A172 (cell line): ENCODE measurements around the gene PAK1IP1.

DNA sequence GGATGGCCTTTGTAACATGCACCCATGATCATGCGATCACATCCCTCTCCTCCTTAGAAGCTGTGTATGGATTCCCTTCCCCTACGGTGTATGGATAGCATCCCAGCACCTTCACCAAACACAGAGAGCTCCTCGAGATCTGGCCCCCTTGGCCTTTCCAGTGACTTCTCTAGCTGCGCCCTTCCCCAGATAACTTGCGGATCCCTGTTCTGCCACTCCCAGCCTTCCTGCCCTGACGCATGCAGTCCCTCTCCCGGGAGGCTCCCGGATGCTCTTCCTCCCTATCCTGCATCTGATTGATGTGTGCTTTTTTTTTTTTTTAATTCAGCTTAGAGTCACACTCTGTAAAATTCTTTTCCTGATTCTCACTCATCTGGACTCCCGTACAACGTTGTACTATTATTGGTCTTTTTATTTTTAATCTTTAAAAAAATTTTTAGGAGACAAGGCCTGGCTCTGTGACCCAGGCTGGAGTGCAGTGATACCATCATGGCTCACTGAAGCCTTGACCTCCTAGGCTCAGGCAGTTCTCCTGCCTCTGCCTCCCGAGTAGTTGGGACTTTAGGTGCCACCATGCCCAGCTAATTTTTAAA, 44.8 kb downstream of the GCNT2 start:
- RAMPAGE, long total RNA: no peak

DNA sequence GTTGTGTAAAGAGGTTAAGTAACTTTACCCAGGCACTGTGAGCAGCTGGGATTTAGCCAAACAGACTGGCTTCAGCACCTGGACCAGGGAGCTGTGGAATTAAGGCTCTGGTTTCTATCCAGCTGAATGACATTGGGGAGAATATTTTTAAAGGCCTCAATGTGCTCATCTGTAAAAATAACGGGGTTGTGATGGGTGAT, 61.7 kb downstream of the GCNT2 start:
- RAMPAGE, long total RNA: no peak

- RAMPAGE, long total RNA: no peak
These were observed 84.2 kb downstream of the C6orf52 start for GRCh38 chr6:10610219-10610636.

DNA sequence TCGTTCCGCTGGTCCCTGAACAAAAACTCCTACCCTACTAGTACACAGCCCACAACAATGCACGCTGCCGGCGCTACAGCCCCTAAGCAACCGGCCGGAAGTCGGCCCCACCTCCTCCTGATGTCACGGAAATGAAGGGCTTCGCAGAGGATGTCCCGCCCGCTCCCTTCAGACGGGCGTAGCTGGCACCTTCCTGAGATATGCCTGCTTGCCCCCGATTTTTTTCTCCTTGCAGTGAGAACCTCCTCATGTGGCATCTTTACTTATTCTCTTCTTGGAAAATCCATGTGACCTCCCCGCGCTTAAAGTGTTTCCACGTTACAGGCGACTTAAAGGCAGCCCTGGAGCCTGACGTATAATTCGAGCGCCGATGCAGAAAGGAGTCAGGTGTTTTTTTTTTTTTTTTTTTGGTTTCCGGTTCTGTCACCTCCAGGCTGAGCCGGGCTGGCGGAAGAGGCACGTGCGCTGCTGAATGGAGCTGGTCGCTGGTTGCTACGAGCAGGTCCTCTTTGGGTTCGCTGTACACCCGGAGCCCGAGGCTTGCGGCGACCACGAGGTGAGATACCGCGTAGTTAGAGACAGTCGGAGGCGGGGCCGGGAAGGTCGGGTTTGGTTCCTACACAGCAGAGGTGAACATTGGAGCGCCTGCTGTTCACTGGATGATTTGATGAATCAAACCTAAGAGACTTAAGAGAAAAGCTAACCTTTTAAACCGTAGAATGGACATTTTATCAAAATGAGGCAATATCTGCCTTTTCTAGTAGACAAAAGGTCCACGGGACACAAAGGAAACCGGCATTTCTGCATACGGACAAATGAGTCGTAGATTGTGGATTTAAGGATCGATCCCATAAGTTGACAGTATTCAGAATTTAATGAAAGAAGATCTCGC, at the start of gene PAK1IP1:
PAK1IP1 (plus strand) TSS at position 459 of the 892 bp plus-strand sequence.
- RAMPAGE, long total RNA: start-site peak on the minus strand centred at position 90 of the sequence, 14 bp wide, 41 and 39 reads in 2 replicates; start-site peak on the plus strand centred at position 445 of the sequence, 61 bp wide, 490 and 921 reads in 2 replicates

DNA sequence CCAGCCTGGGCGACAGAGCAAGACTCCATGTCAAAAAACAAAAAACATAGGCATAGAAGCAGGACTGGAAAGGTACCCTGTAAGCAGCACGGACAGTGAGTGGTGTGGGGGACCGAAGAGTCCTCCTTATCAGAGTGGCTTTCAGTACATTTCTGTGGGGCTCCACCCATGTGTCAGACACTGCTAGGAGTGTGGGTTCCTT, 3.7 kb downstream of the TMEM14C start:
- RAMPAGE, long total RNA: no peak

DNA sequence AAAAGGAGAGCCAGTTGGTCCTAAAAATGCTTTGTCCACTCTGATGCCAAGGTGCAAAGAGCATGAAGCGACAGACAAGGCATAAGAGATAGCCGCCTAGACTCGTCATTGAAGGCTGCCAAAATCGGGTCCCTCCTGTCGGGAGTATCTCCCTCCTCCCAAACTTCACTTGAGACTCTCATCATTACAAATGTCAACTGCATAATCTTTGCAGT, 1.6 kb downstream of the ELOVL2 start:
- RAMPAGE, long total RNA: no peak

- RAMPAGE, long total RNA: no peak
These were observed 25.3 kb downstream of the NEDD9 start for GRCh38 chr6:11207029-11207776.

GRCh38 chr6:11231356-11232010, 985 bp downstream of the NEDD9 start:
- RAMPAGE, long total RNA: no peak

DNA sequence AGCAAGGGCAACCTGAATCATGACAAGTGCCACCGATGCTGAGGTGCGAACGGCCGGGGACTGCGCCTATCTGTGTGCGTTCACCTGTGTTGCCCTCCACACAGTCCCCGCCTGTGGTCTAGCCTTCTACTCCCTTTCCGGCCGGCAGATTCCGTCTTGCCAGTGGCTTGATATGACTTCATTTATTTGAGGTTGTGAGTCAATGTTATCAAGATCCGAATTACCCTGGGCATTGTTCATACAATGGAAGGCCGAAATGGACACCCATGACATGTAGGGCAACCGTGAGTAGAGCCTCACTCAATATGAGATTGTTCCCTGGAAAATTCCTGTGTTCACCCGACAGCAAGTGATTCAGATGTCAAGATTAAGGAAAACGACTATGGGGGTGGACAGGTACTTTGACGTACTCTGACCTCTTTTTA, 41.0 kb upstream of the NEDD9 start:
- RAMPAGE, long total RNA: no peak

- RAMPAGE, long total RNA: no peak
These were observed 85.7 kb upstream of the NEDD9 start for GRCh38 chr6:11317940-11318893.

- RAMPAGE, long total RNA: no peak
These were observed 124.3 kb upstream of the NEDD9 start for GRCh38 chr6:11356685-11357219.

GRCh38 chr6:11373914-11374685, 141.6 kb upstream of the NEDD9 start:
- RAMPAGE, long total RNA: no peak

- RAMPAGE, long total RNA: no peak
These were observed 149.8 kb upstream of the NEDD9 start for GRCh38 chr6:11382098-11382880.

DNA sequence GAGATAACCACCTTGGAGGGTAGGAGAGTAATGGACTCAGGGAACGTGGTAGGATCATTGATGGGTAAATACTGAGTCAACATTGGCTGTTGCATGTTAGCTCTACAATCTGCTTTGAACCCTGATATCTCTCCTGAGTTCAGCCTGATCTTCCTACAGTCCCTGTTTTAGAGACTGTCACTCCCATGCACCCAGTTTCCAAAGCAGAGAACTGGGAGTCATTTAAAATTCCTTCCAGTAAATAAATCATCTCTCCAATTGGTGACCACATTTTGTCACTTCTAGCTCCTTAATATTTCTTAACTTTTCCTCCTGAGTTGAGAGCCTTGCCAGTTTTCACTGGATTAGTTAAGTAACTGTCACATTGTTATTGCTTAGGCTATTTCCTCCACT, 139.0 kb upstream of the TMEM170B start:
- RAMPAGE, long total RNA: no peak

DNA sequence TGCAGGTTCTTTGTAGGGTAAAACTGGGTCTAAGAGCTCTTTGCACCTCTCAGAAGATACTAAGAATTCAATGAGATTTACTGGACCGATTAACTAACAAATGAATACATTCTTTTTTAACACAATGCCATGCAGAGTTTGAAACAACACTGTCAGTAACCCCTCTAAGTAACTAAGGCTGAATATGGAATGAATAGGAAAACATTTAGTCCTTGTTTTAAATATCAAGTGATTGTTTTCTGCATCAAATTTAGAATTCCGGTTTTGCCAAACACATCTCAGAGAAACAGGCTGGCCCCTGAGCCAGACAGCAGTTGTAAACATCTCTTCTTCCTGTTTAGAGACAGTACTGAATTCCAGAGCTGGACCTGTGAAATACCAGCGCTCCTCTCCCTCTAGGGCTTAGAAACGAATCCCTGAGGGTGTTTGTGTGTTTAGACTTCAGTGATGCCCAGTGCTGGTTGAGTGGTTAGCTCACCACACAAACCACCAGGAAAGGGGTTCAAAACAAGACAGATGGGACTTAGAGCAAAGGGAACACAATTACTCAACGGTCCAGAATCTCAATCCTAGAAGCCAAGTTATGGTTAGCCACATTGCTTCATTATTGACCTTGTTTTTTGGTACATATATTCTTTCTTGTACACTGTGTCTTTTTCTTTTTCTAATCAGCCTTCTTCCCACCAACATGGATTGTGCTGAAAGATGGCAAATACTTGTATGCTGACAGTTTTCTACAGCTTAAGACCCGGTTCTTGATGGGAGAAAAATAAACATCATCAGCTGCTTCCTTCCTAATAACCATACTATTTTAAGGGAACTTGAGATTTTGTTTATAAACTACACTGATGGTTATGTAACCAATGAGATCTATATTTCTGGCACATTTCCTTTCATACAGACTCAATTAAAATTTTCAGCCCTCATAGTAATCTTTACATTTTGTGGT, 108.6 kb upstream of the TMEM170B start:
- RAMPAGE, long total RNA: no peak

GRCh38 chr6:11607088-11607817, 69.7 kb downstream of the TMEM170B start:
- RAMPAGE, long total RNA: no peak

DNA sequence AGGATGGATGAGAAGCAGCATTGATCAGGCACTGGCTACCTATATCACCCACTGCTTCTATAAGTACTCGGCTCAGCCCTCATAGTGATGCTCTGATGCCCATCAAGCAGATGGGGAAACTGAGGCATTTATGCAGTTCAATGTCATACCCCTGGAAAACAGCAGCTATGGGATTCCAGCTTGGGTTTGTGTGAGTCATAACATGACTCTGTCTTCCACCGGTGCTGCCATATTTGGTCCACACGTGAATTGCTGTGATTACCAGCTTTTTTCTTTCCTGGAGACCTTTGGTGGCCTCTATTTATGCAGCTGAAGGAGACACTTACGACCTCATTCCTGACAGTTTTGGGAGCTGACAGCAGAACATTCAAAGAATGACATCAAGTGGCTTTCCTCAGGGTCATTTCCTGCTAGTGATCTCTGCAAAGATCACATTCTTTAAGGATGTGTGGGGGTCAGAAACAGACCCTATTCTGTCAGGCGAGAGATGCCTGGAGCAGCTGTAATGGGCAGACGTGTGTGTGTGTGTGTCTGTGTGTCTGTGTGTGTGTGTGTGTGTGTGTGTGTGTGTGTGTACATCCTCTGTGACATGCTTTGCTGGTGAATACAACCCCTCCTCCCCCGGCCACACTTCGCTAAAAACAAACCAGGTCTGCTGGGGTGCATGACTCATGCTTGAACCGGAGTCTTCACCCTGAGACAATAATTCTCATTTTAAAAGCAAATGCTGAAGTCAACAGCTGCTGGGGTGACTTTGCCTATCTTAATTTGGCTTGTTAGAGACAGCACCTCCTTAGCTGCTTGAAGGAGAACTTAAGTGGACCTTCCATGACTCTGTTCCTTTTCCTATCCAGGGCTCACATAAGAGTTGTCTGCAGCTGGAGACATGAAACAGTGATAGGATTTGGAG, 115.6 kb downstream of the TMEM170B start:
- RAMPAGE, long total RNA: no peak

DNA sequence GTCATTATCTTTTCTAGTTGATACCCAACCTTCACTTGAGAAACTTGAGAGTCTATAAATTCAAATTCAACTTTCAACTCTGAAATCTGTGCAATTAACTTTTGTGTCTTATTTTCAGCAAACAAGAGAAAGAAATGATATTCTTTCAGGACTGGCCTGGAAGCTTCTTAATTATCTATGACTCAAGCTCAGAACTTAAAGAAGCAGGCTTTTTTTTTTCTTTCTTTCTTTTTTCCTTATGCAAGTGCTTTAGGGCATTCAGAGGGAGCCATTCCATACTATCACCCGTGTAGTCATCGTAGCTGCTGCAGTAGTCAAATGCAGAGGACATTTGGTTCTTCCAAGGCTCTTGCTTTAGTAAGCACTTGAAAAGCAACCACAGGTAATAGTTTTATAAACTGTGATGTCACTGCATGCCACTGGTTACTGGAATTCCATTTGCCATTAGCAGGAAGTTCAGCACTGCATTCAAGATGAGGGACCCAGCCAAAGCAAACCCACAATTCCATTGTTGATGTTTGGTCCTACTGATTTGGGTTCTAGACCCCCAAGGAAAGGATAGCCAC, 92.9 kb downstream of the ADTRP start:
- RAMPAGE, long total RNA: no peak

DNA sequence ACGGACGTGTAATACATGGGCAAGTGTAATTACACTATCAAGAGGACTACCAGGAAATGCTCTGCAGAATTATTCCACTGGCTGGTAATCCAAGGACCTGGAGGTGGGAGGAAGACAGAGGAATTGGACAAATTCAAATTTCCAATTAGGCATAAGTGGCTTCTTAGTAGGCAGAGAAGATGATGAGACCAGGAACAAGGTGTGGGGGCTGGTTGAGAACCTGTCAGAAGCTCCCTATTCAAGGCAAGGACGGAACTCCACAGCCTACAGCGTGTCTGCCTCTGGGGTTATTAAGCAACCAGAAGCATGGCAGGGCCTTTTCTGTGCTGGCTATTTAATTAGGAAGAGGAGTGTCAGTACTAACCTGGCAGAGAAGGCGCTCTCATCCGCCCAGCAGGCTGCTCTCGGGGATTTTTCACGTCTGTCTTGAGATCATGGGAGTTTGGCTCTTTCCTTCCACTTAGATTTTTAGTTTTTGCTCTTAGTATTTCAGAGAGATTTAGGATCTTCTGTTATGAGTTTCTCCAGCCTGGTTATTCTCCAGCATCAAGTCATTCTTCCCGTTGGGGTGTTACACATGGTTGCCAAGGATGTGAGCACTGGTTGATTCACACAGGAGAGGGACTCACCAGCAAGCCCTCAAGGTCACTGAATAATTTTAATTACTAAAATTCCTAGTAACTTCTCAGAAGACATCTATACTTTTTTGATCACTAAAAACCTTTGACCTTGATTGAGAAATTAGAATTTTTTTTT, 23.9 kb downstream of the ADTRP start:
- RAMPAGE, long total RNA: no peak

DNA sequence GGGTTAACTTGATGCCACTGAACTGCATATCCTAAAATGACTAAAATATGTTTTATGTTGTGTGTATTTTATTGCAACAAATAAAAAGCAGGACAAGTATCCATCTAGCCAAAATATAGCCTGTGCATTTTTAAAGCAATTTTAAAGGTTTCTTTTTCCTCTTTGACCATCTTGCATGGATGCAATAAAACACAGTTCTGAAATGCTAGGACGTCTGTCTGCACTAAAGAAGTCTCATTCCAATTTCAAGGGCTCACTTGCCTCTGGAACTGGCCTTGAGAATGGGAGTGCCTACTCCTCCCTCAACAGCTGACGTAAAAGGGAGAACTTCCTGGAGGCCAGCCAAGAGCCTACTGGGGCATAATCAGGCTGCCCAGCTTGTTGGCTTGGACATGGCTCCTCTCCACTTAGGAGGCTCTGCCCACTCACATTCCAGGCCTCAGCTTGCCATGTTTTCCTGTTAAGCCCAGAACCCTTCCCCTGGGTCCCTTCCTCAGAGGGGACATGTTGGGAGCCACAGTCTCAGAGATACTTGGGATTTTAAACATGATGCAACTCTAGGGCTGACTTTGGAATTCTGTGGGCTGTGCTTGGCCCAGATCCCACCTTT, 31.3 kb upstream of the ADTRP start:
- RAMPAGE, long total RNA: no peak